ENCODE measurements around a stretch of chr6.

DNA sequence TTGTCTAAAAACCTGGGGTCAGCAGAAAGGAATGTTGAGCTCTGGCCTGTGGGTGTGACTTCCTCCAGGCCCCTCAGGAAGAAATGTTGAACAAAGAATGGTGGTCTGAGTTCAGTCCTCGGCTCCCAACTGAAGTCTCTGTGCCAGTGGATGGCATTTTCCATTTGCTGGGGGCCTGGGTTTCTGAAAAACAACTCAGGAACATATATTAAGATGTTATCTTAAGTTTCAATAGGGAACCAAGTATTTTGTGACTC is 24.8 kb upstream of the PNPLA1 start:
- PRO-cap, 2 experiments, result no peak in any of the 2 experiments

DNA sequence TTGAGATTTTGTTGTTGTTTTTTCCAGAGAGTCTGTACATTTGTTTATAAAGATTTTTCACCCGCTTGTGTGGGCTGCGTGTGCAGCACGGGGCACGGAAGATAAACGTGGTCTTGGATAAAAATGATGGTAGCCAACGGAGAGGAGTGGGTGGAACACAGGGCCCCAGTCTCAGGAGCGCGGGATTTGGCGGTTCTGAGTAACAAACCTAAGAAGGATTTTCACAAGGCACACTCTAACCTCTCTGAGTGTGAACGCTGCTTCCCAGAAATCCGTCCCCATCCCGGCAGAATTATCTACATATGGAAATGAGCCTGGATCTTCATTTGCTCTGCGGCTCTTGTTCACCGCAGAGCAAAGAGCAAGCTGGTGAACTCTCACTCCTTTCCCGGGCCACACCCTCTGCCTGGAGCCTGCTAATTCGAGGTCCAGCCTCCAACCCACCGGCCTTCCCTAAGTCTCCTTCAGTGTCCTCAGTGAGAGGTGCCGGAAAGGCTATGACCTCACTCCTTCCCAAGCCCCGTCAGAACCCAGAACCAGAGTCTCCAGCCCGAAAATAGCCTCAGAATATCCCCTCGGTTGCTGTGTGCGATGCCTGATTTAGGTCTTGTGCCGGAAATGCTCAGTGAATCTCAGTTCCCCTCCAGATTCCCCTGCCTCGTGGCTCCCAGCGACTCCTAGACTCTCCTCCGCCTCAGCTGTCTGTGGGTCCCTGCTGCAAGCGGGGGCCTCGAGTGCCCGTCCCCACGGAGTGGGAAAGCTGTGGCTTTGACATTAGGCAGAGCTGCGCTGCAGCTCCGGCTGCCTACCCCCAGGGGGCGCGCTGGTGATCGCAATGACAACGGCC is 3.9 kb upstream of the BNIP5 start:
- PRO-cap, 2 experiments, result no peak in any of the 2 experiments

- PRO-cap, 2 experiments, result no peak in any of the 2 experiments
Measured at GRCh38 chr6:36612943-36613513, 18.9 kb downstream of the SRSF3 start.

DNA sequence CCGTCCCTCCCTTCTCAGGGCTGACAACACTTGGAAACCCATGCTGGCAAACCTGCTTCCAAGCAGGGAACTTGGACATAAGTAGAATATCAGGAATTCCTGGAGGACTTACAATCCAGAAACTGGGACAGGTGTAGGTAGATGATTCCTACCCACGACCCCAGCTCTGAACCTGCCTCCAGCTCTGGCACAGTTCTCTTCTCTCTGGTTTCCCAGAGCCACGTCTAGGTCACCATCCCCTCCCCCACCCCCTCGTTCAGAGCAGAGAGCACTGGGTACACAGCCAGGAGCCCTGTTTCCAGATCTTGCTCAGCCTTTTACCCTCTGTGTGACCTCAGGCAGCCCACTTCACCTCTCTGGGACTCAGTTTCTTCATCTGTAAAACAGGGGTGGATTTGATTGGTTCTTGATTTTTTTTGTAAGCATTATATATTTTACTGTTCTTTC is 35.0 kb upstream of the CDKN1A start:
- PRO-cap, 2 experiments, result no peak in any of the 2 experiments

DNA sequence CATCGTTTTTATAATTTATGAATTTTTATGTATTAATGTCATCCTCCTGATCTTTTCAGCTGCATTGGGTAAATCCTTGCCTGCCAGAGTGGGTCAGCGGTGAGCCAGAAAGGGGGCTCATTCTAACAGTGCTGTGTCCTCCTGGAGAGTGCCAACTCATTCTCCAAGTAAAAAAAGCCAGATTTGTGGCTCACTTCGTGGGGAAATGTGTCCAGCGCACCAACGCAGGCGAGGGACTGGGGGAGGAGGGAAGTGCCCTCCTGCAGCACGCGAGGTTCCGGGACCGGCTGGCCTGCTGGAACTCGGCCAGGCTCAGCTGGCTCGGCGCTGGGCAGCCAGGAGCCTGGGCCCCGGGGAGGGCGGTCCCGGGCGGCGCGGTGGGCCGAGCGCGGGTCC is 263 bp upstream of the CDKN1A start:
- PRO-cap, 2 experiments, result no peak in any of the 2 experiments

GRCh38 chr6:36735631-36736309 is 38.1 kb downstream of the RAB44 start:
- PRO-cap, 2 experiments, result no peak in any of the 2 experiments

- PRO-cap, 2 experiments, result no peak in any of the 2 experiments
Measured at GRCh38 chr6:36786039-36786533, 53.2 kb downstream of the CPNE5 start.

GRCh38 chr6:36855028-36855904 is 16.0 kb upstream of the CPNE5 start:
- PRO-cap, 2 experiments, result no peak in any of the 2 experiments

GRCh38 chr6:36985087-36985319 is 993 bp downstream of the MTCH1 start:
- PRO-cap, 2 experiments, result peak in 1 of 2 experiments; most common plus-strand start chr6:36985117 (in 1)

GRCh38 chr6:36985802-36985979 is 305 bp downstream of the MTCH1 start:
- PRO-cap, 2 experiments, result no peak in any of the 2 experiments

- PRO-cap, 2 experiments, result no peak in any of the 2 experiments
Measured at GRCh38 chr6:37058040-37058360, 52.5 kb downstream of the FGD2 start.

- PRO-cap, 2 experiments, result no peak in any of the 2 experiments
Measured at GRCh38 chr6:37244621-37245436, 12.7 kb upstream of the TBC1D22B start.

- PRO-cap, 2 experiments, result no peak in any of the 2 experiments
Measured at GRCh38 chr6:37423552-37424305, 9.3 kb upstream of the CMTR1 start.

DNA sequence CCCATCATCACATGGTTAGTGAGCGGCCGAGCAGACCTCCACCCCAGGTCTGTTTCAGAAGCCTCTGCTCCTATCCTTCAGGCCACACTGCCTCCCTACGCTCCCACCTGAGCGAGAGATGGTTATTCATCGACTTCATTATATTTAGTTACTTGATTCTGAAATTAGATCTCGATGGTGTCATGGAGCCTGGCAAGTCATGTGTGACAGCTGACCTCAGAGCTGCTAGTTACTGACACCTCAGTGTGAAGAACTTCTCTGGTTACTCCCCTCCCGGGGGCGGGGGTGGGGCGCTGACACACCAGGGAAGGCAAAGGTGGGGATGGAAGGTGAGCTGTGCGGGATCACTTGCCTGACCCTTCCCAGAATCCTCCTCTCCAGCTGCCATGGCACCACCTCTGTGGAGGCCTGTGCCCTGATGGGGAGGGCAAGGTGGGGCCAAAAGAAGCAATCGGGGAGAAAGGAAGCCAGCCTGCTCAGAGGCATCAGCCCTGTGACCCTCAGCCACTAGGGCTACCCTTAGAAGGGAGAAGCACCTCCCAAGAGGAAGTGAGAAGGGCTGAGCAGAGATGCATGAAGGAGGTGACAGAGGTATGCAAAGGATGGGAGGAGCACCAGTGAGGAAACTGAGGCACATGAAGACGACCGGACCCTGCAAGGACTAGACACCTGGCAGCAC is 17.7 kb downstream of the MDGA1 start:
- PRO-cap, 2 experiments, result no peak in any of the 2 experiments

- PRO-cap, 2 experiments, result no peak in any of the 2 experiments
Measured at GRCh38 chr6:37822296-37822915, 2.9 kb downstream of the ZFAND3 start.

GRCh38 chr6:37852637-37853921 is 33.6 kb downstream of the ZFAND3 start:
- PRO-cap, 2 experiments, result no peak in any of the 2 experiments

DNA sequence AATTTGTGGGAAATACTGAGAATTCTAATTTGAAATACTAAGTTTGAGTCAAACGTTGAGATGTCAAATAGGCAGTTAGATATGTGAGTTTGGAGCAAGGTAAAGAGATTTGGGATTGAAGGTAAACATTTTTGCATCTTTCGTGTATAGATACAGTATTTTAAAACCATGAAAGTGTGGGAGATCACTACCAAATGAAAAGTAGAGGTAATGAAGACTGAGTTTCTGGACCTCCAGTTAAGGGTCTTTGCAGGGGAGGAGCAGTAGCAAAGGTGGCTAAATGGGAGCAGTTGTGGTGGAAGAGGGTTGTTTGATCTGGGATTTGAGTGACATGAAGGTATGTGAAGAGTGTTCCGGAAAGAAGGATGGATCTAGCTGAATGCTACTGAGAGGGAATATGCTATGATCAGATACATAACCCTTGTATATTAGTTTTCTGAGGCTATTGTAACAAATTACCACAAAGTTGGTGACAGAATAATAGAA is 106.3 kb downstream of the ZFAND3 start:
- PRO-cap, 2 experiments, result no peak in any of the 2 experiments

DNA sequence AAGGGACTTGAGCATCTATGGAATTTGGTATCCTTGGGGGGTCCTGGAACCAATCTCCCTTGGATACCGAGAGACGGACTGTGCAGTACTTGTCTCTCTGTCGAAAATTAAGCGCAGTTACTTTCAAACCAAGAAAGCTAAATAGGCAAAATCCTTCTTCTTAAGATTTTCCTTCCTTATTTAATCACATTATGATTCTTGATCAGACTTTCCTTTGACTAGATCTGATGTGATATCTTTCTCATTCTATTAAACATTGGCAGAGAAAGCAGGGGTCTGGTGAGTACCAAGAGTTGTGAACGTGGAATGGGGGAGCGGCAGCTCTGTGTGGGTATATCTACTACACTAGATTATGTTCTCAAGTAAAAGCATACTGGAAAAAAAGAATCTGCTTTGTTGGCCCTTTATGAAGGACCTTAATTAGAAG is 292.4 kb downstream of the ZFAND3 start:
- PRO-cap, 2 experiments, result no peak in any of the 2 experiments

GRCh38 chr6:38172741-38173161 is 353.2 kb downstream of the ZFAND3 start:
- PRO-cap, 2 experiments, result no peak in any of the 2 experiments

GRCh38 chr6:38775224-38775765 is 60.2 kb downstream of the DNAH8 start:
- PRO-cap, 2 experiments, result no peak in any of the 2 experiments